AG08470 (cell line): Measurements from ENCODE around the genes CHD9 and AKTIP.

DNA sequence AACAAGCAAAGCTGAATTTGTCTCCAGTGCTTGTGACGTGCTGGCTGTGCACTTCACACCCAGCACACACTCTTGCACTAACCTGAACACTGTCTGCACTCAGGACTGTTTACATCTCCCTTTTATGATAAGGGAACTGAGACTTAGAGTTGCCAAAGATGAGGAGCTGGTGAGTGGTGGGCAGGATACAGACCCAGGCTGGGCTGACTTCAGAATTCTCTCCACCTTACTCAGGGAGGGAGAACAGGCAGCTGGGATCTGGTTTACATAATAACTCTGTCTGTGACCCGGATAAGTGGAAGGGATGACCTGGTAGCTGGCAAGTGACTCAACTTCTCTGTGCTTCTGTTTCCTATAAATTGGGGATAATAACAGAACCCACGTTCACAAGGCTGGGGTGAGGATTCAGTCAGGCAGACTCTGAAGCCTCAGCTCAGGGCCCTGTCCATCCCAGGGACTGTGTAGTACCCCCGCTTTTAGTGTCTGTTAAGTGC lies 2.6 kb downstream of the SNX20 start:
- RRBS = no CpG with 5 or more reads among the region's 4 CpGs

GRCh38 chr16:50927927-50928405 lies 186.1 kb downstream of the CYLD start:
- RRBS = no CpG with 5 or more reads among the region's 5 CpGs

GRCh38 chr16:51050269-51050741 lies 100.8 kb downstream of the SALL1 start:
- RRBS = no CpG with 5 or more reads among the region's 6 CpGs

- RRBS = 20% methylated on average over 26 of the region's 60 CpGs
Measured at GRCh38 chr16:51134031-51135016, 16.7 kb downstream of the SALL1 start.

DNA sequence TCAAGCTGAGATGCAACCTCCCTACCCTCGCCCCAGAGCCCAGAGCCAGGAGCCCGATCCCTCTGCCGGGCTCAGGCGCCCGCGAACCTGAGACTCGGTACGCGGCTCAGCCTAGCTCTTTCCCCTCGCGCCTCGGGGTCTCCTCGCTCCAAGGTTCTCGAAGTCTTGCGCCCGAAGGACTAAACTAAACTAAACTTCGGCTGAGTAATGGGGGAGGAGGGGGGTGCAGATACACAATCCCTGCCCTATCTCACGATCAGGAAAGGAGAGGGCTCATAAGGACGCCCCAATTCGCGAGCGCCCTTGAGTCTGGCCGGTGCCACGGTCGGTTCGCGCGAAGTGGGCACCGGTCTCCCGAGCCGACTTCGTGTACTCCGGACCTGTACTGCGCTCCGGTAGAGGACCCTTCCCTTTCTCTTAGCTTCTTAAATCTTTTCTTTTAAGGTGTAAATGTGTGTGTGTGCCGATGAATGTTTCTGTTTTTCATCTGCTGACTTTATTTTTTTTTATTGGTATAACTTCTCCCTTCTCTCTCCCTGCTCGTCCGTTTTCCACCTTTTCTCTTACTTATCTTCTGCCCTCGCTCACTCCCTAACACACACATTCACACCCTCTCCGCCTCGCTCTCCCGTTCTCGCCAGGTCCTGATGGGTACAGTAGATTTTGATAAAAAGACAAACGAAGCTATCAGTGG lies 1.9 kb upstream of the SALL1 start:
- RRBS = no CpG with 5 or more reads among the region's 44 CpGs

GRCh38 chr16:52494582-52495109 lies 52.3 kb downstream of the TOX3 start:
- RRBS = no CpG with 5 or more reads among the region's 5 CpGs

DNA sequence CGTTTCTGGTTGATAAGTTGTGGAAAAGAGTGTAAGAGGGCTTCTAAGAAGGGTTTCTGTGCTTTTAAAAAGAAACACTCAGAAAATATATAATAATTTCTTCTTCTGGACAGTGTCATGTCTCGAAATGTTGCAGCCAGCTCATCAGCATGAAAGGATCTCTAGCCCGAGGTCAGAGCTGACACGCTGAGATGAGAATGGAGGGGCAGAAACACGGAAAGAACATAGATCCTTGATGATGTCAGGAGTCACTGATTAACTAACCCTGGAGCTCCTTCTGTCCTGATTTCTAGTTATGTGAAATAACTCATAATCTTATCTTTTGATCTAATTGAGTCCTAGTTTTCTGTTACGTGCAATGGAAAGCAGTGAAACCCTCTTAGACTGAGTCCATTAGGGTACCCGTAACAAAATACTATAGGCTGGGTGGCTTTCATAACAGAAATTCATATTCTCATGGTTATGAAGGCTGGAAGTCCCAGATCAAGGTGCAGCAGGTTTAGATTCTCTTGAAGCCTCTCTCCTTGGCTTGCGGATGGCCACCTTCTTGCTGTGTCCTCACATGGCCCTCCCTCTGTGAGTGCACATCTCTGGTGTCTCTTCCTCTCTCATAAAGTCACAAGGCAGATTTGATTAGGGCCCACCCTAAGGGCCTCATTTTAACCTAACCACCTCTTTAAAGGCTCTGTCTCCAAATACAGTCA lies 10.4 kb upstream of the TOX3 start:
- RRBS = no CpG with 5 or more reads among the region's 8 CpGs

DNA sequence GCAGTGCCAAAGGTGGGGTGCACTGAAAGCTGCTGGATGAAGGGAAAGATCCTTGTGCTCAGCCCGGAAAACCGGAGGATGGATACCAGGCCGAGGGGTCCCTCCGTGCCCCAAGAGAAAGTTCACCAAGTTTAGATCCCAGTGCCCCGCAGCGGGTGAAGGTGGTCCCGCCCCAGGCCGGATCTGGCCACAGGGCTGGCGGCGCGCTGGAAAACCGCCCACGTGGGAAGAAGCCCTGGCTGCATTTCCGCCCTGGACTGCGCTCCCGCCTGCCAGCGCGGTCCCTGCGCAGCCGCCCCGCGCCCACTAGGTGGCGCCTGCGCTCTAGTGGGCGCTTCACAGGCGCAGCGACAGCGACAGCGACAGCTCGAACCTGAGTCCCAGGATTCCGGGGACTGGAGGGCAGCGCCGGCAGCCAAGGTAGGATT lies at the start of gene CHD9:
Gene CHD9 (plus strand): TSS at position 334 of the 428 bp plus-strand sequence.
- RRBS = 0% methylated on average over 7 of the region's 33 CpGs

GRCh38 chr16:53056229-53057011 lies 1.6 kb downstream of the CHD9 start:
- RRBS = no CpG with 5 or more reads among the region's 10 CpGs

DNA sequence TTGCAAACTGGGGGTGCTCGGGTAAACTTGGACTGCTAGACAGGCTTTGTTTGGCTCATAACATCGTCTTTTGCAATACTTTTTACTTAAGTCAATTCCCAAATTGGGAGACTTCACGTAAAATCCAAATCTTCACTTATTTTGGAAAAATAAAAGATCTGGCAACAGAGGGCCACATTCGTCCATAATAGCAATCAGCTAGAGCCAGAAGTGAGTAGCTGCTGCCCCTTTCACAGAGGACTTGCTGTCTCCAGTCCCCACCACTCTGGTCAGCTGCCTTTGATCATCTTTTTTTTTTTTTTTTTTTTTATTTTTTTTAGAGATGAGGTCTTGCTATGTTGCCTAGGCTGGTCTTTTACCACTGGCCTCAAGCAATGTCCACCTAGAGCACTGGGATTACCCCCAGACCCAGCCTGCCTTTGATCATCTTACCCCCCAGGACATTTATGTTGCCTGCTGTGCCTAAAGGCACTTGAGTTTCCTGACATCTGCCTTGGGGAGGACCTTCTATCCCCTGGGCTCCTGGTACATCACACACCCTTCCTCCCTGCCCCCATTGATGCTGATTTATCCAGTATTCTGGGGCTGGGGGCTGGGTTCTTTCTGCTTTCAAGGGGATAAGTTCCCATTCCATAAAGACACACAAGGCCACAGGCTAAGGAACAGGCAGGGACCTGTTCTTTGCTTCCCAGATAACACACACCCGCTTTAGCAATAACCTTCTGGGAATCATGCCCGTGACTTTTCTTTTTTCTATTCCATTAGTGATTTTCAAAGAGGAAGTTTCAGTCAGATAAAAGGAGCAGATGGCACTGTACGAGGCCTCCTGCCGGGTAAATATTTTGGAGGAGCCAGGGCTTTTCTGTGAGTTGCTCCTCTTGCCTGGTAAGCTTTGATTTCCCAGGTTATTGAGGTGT lies 30.4 kb downstream of the CHD9 start:
- RRBS = no CpG with 5 or more reads among the region's 8 CpGs

DNA sequence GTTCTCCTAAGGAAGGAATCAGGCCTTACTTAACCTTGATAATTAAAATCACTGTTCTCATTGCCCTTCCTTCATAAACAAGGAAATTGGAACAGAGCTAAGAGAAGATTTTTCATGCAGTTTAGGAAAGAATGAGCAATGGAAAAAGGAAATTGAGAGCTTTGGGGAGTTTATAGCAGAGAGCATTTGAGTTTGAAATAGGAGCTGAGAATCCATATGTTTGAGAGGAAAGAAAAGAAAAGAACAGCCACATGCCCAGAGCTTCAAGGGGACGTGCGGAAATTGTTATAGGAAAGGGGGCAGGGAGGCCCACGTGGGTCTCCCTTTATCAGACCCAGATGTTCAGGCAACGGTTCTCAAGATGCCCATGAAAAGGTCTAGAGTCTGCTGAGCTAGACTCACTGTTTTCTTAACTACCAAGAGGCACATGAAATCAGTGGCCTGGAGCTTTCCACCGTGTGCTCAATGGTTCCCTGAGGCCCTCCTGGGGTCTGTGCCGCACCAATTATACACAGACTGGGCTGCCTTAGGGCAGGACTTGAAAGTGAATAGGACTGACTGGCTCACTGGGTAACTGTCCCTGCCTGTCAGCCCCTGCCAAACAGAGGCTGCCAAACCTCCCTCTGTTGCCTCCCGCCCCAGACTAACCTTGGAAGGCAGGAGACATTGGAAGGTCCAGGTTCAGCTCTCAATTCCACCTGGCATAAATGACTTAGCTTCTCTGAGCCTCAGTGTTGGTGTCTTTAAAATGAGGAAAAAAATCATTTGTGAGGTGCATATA lies 31.3 kb downstream of the CHD9 start:
- RRBS = no CpG with 5 or more reads among the region's 7 CpGs

DNA sequence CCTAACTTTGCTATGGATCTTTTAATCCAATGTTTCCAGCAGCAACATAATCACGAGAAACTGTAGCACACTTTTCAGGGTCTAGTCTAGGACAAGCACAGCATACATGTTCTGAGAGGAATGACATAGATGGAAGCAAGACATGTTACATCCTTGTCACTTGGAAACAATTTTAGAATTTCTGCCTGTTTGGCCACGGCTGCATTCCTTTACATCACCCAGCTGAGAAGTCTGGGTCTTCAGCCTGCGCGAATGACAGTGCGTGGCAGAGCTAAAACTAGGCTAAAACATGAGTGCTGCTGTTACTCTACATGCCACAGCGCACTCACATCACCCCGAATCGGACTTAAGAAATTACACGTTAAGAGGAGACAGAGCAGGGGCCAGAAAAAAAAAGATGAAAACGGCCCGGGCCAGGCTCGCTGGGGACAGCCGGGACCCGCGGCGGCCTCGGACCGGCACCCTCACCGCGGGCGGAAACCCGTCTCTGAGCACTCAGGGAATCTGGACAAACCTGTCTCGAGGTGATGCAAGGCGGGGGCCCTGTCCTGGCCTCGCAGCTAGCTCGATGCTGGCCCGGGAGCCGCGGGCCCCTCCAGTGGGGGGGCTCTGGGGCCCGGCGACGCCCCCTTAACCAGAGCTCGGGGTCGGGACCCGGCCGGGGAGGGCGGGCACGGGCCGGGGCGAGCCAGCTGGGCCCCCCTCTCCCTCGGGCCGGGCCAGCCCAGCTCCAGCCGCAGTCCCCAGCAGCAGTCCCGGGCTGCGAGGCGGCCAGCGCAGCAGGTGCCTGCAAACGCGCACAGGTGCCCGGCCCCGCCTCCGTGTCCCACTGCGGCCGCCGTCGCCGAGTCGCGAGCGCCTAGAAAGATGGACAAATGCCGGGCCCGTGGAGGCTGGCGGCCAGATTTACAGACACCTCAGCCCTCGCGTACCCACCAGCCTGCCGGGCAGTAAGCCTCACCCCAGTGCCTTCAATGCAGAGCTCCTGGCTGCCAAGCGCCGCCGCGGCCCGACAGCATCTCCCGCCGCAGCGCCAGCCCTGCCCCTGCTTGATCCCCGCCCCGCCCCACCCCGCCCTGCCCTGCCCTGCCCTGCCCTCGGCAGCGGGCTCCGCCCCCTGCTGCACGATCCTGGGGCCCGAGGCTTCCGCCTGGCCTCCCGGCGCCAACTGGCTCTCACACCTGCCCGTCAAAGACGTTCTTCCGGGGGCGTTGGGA lies at the start of gene AKTIP:
Gene AKTIP (minus strand): TSS at position 1,024 of the 1,217 bp plus-strand sequence.
- RRBS = 1% methylated on average over 32 of the region's 89 CpGs

GRCh38 chr16:53947848-53948284 lies 243.9 kb downstream of the FTO start:
- RRBS = no CpG with 5 or more reads among the region's 10 CpGs

- RRBS = 76% methylated on average over 11 of the region's 64 CpGs
Measured at GRCh38 chr16:54282064-54283027, 4.2 kb downstream of the IRX3 start.

- RRBS = no CpG with 5 or more reads among the region's 15 CpGs
Measured at GRCh38 chr16:54370250-54370681, 83.7 kb upstream of the IRX3 start.

DNA sequence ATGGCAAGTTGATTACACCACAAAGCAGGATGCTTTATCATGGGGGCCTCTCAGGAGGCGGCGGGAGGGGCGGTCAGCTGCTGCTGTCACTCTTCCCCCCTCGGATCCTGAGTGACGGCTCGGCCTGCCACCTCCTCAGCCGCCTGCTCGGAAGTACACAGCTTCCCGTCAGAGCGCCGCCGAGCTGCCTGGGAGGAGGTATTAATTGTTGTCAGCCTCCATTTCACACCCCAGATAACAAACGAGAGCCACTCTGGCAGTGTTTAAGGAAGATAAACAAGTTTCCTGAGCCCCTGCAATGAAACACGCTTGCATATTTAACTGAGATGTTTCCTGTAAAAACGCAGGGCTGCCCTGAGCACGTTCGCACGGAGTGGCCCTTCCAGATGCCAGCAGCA lies 84.1 kb upstream of the IRX3 start:
- RRBS = no CpG with 5 or more reads among the region's 18 CpGs

DNA sequence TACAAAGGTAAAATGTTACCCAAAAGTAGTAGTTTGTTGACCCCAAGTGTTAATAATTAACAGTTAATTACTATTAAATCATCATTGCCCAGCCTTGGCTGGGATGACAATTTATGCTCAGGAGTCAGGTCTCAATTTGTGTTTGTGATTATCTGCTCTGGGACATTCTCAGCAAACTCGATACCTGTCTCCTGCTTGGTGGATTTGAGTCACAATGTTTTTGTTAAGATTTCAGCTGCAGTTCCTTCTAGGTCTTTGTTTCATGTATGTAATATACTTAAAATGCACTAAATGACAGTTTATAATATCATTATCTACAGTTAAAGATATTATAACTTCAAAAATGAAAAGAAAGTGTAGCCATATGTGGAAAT lies 172.4 kb upstream of the IRX3 start:
- RRBS = no CpG with 5 or more reads among the region's 1 CpG

DNA sequence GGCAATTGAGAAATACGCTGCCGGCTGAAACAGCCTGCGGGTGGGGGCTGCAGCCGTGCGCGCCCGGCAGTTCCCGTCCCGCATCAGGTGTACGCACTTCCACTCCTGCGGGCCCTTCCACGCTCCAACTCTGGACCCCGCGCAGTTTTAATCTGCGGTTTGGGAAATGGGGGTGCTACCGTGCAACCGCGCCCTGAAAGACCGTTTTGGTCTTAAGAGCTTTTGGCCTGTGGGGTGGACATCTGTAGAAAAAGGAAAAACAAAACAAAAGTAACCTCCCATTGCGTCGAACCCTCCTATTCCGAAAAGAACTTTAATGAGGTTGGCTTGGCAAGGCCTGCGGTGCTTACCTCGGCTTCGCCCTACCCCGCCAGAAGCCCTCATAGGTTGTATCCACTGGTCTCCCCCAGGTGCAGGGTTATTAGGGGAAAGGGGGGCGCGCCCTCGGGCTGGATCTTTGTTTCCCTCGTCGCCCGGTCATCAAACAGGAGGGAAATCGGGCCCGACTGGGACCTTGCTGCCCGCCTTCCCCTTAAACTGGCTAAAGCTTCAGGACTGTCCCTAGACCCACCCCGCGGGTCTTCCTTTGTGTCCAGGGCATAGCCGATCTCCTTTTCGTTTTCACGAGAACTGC lies 7.3 kb downstream of the IRX5 start:
- RRBS = 2% methylated on average over 7 of the region's 40 CpGs

GRCh38 chr16:54940521-54940972 lies 9.9 kb downstream of the IRX5 start:
- RRBS = no CpG with 5 or more reads among the region's 3 CpGs

DNA sequence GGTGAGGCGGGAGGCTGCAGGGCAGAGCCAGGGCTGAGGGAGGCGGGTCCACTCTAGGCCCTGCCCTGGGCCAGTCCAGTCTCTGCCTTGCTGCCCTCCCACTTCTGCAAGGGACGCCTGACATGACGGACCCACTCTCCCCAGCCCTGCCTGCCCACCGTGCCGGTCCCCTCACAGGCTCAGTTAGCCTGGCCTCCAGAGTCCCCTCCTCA lies 160.6 kb downstream of the IRX5 start:
- RRBS = 100% methylated on average over 1 of the region's 6 CpGs